PFSK-1 (cell line): ENCODE measurements around a stretch of chr10.

GRCh38 chr10:97641222-97641973 is 927 bp downstream of the PI4K2A start:
- RRBS, result no CpG with 5 or more reads among the region's 23 CpGs

- RRBS, result no CpG with 5 or more reads among the region's 7 CpGs
These were observed 8.3 kb downstream of the PI4K2A start for GRCh38 chr10:97648354-97649563.

DNA sequence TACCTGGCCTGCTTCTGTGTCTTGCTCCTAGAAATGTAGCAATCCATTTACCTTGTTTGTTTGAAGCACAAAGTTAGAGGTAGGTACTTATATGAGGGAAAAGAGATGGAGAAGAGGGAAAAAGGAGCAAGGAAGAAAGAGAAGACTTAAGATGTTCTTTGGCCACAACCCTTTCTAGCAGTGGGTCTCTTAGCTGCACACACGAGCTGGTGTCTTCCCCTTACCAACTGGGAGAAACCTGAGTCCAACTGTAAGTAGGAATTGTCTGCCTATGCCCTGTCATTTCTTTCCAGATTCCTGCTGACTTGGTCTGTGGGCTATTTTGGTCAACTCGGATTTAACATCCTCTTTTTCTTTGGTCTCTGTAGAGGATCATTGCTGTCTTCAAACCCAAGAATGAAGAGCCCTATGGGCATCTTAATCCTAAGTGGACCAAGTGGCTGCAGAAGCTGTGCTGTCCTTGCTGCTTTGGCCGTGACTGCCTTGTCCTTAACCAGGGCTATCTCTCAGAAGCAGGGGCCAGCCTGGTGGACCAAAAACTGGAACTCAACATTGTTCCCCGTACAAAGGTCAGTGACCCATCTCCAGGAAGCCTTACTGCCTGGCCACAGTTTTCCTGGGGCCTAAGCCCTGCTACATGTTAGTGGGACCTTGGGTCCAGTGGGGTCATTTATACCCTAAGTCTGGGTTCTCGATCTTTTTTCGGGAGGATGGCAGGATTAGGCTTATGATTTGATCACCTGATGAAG is 10.3 kb downstream of the PI4K2A start:
- RRBS, result no CpG with 5 or more reads among the region's 6 CpGs

DNA sequence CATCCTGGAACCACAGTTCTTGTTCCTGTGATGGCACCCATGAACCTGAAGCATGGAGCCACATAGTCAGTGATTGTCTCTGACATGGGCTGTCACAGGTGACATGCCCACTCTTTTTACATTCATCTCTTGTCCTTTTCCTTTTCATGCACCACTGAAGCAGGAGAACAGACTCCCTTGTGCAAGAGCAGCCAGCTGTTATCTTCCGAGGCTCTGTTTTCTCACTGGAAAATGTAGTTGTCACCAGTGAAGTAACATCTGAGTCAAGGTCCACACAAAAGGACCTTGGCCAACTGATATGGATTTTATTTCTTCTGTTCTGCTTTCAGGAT is 22.8 kb downstream of the AVPI1 start:
- RRBS, result no CpG with 5 or more reads among the region's 1 CpG

DNA sequence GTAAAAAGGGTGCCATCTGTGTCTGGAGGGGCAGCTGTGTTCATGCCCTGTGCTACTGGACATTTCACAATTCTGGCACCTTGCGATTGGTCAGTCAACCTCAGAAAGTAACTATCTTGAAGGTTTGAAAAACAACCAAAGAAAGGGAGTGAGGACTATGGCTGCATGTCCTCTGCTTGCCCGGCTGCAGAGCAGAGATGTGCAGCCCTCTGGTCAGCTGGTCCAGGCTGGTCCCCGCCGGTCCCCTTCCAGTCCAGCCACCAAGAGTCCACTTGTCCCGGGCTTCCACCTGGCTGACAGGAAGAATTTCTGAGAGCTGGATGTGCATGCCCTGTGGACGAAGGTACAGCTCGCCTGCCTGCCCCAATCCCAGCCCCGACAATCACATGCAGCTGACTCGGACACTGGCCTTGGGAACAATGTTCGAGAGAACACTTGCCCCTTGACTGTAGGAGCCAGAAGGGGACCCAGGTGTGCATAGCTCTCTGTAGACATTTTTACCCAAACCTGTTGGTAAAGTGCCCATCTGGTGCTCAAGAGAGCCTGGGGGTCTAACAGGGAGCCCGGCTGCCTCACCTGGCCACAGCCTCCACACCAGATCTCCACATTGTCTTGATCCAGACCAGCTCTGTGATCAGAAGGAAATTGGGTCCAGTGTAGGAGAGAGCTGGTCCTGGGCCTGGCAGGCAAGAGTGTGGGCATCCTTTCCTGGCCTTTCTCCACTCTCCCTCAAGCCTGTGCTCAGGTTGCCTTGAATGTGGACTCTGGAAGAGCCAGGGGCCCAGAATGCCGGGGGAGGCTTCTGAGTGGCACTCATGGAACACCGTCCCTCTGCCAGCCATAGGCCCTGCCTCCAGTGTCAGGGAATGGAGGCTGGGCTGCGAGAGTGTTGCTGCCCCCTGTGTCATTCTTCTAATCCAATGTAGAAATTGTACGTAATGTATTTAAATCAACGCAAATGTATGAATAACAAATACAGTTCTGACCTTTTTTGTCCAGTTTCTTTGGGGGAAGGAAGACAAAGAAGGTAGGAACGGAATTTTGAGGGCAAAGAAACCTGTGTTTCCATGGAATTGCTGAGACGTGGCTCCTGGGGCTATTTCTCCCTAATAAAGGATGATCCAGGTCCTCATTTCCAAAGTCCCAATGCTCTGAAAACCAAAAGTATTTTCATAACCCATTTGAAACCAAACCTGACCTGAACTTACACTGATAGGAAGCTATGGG is 11.6 kb downstream of the AVPI1 start:
- RRBS, result 97% methylated on average over 3 of the region's 18 CpGs

DNA sequence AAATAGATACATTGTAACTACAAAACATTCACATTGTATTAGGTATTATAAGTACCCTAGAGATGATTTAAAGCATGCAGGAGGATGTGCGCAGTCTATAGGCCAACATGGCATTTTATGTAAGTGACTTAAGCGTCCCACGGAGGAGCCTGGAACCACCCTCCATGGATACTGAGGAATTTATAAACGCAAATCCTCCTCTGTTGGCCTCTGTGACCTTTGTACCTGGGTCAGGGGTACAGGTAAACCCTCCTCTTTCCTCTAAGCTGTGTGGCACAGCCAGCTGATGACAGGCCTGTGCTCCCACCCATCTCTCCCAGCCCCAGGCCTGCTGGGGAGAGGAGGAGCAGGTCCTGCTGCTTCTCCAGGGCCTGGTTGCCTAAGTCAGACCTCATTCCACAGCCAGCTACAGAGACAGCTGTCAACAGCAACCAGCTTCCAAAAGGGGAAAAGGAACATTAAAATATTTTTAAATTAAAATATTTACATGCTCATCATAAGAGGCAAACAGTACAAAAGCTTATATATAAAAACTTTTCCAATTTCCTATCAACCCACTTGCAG is 5.0 kb downstream of the AVPI1 start:
- RRBS, result no CpG with 5 or more reads among the region's 4 CpGs

DNA sequence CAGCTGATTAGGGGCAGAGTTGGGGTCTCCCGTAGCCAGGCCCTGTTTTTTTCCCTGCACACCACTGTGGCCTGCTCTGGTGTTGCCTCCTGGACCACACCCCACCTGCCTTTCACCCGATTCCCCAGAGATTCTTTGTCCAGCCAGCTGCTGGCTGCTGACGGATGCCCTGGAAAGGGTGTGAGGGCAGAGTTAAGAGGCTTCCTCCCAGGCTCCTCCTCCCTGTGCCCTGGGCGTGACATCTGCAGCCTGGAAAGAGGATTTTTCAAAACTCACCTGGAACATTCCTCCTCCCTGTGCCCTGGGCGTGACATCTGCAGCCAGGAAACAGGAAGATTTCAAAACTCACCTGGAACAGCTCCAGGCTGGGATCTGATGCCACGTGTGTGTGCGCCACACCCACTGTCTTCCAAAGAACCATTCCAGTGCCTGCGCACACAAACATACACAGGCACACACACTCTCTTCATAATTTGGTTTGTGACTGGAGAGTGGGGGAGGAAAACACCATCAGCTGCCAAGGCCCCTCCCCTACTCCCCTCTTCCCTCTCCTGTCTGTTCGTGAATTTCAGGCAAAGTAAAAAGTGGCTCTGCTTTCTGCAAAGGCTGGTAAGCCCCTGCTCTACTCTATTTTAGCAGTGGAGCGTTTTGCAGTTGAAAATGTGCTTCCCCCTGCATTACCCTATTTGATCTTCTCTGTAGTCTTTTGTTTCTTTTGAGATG is 5.2 kb downstream of the MARVELD1 start:
- RRBS, result no CpG with 5 or more reads among the region's 10 CpGs

GRCh38 chr10:97738434-97738906 is 1.5 kb downstream of the ZFYVE27 start:
- RRBS, result no CpG with 5 or more reads among the region's 9 CpGs

- RRBS, result no CpG with 5 or more reads among the region's 12 CpGs
These were observed 7.2 kb downstream of the SFRP5 start for GRCh38 chr10:97764382-97765214.

DNA sequence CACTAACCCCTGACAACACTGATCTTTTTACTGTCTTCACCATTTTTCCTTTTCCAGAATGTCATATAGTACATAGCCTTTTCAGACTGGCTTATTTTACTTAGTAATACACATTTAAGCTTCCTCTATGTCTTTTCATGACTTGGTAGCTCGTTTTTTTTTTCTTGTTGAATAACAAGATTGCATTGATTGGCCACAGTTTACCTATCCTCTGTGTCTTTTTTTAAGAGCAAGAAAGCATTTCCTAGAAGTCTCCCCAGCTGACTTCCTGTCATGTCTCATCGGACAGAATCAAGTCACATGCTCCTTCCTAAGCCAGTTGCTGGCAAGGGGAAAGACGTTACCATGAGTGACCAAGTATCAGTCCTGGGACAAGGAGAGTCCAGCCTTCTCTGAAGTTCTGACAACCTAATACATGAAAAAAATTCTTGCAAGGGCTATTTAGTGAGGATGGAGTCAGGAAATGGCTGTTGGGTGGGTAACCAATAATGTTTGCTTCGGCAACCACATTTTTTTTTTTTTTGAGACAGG is 24.8 kb upstream of the SFRP5 start:
- RRBS, result no CpG with 5 or more reads among the region's 4 CpGs

DNA sequence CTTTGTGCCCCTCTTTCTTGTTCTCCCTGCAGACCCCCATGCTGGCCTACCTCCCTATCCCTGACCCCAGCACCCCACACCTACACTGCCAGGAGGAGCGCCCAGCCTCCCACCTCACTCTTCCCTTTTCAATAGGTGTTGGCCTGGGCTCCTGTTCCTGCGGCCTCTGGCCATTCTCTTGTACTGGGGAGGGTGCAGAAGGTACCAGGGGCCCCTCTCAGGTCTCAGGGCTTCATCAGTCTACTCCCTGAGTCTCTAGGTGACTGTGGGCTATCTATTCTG is 32.6 kb upstream of the LOXL4 start:
- RRBS, result no CpG with 5 or more reads among the region's 2 CpGs

DNA sequence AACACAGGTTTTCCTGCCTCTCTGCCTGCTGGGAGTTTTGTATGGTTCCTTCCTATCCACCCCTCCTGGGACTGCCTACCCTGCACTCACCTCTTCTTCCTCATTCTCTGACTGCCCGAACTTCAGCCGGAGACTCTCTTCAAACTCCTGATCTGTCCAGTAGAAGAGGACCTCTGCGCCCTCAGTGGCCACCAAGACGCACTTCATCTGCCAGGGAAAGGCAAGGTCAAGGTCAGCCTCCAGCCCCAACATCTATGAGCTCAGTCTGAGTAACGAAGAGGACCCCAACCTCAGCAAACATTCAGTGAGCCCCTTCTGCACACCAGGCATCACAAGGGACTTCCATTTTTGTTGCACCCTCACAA is 3.7 kb downstream of the HPS1 start:
- RRBS, result no CpG with 5 or more reads among the region's 5 CpGs

- RRBS, result no CpG with 5 or more reads among the region's 11 CpGs
These were observed 11.1 kb upstream of the HPS1 start for GRCh38 chr10:98457753-98458235.

DNA sequence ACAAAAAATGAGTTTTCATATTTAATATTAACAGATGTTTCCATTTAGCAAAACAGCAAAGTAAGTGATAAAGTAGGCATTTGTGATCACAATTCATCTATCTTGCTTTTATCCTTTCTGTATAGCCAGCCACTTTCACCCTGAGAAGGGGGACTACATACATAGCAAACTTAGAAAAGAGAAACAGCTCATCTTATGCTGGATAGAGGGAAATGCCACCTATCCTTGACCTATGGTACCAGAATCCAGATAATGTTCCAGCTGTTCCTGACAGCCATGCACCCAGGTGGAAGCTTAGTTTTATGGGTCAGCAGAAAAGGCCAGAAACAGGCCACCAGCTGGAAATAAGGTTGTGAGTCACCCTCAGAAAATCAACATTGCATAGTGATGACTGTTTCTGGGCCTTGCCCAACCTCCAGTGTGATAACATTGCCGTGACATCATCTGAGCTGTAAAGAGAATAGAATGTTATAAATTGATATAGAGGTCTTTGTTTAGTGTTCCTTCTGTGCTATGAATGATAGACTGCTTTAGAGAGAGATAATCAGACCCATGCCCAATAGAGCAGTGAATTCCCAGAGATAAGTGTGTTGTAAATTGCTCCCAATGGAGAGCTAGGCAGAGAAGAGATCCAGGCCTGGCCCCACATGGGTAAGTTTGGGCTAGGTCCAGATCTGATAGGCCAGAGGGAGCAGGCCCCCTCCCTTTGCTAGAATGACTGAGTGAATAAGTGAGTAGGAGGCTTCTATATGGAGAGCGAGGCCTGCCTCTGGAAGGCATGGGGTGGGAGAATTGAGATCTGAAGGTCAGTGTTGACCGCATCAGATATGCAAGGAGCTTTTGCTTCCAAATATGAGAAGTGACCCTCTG is 14.1 kb upstream of the HPS1 start:
- RRBS, result no CpG with 5 or more reads among the region's 3 CpGs

- RRBS, result no CpG with 5 or more reads among the region's 3 CpGs
These were observed 331.5 kb upstream of the HPS1 start for GRCh38 chr10:98778017-98778901.

- RRBS, result no CpG with 5 or more reads among the region's 5 CpGs
These were observed 28.5 kb downstream of the CNNM1 start for GRCh38 chr10:99357572-99358053.

DNA sequence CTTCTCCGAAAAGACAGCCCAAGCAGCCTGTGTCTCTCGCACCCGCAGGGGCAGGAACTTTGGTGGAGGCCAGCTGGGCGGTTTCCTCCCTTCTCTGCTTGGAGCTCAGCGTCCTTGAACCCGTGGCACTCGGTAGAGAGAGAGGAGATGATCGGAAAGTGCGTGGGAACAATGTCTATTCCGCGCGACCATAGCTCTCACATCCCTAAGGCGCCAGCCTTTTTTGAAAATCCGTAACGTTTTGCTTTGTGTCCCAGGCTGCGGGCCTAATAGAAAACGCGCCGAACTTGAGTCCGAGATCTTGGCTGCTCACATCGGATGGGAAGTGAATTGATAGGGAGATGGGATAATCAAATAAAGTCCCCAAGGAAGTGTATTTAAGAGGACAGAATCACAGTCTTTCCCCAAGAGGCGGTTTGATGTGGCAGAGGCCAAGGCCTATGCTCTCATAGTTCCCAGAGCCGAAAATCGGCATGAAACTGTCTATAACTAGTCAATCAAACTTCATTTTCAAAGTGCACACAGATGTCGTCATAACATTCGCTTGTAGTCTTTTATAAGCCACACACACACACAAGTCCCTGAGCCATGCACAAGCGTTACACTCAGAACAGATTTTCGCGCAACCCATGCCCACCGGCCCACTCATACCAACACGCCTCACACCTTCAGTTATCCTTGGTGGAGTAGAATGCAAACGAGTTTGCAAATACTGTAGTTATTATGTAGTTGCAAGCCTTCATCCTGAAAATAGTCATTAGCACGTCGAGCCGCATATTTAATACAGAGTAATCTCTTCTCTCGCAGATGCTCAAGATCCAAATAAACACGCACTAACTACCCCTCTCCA is 1.4 kb downstream of the NKX2-3 start:
- RRBS, result no CpG with 5 or more reads among the region's 37 CpGs

- RRBS, result 7% methylated on average over 19 of the region's 39 CpGs
These were observed 1.1 kb upstream of the SLC25A28 start for GRCh38 chr10:99621180-99621833.

DNA sequence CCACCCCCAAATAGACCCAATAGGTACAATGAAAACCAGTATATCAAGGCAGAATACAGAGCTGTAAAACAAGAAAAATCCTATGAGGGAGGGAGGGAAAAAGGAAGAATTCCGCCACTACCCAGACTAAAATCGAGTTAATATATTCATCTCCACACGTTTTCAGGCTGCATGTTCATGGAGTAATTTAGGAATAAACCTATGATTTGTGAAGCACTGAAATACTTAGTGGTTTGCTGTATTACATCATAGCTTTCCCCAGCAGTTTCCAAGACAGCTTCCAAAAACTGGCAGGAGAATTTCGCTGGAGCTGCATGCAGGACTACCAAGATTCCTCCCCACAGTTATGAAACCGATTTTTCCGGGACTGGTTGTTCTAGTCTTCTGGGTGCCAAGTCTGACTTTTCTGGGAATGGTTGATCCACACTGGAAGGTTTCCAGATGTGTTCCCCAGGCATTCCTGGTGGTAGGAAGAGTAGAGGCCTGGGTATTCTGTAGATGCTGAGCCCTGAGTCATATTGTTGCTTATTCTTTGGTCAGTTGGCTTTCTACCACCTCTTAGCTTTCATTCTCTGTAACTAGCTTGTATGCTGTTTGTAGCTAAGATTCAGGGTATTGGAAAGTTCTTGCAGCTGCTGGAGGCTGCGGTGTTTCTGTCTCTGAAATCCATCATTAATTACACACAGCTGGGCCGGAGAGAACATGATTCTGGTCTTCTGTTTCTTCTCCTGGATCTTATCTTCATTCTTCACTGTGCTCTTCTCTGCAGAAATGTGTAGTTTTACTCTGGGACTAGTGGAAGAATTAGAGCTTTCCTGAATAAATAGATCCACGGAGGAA is 6.2 kb downstream of the ABCC2 start:
- RRBS, result no CpG with 5 or more reads among the region's 9 CpGs

DNA sequence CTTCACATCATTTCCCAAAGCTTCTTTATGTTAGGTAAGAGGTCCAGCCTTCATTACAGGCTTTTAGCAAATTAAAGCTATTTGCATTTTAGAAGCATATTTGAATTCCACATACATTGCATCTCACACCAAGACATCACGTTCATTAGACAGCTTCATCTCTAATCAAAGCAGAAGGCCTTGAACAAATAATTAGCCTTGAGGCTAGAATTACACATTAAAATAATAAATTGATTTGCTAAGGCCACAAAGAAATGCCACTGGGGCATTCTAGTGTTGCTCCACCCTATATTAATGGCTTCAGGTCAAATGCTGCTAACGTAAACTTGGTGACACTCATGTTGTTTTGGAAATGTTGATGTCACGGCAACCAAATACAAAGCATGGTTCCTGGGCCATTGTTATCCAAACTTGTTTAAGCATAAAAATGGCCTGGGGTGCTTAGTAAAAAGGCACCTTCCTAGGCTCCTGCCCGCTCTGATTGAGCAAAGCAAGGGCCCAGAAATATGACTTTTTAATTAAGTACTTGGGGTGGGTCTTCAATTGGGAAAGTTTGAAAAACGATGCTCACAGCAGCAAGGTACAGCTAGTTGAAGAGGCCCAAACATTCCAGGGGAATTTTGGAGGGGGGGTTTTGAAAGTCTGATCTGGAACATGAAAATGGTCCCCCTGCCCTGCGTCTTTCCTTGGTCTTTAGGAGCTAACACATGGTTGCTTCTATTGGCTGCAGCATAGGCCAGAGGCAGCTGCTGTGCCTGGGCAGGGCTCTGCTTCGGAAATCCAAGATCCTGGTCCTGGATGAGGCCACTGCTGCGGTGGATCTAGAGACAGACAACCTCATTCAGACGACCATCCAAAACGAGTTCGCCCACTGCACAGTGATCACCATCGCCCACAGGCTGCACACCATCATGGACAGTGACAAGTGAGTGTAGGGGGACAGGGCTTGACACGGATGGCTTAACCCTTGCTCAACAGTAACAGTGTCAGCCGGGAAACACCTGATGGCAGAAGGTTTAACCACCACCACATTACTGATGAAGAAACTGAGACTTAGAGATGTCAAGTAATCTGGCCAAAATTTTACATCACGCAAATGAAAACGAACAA is 67.8 kb downstream of the ABCC2 start:
- RRBS, result no CpG with 5 or more reads among the region's 16 CpGs